ENCODE measurements around the gene KRTAP5-1.

DNA sequence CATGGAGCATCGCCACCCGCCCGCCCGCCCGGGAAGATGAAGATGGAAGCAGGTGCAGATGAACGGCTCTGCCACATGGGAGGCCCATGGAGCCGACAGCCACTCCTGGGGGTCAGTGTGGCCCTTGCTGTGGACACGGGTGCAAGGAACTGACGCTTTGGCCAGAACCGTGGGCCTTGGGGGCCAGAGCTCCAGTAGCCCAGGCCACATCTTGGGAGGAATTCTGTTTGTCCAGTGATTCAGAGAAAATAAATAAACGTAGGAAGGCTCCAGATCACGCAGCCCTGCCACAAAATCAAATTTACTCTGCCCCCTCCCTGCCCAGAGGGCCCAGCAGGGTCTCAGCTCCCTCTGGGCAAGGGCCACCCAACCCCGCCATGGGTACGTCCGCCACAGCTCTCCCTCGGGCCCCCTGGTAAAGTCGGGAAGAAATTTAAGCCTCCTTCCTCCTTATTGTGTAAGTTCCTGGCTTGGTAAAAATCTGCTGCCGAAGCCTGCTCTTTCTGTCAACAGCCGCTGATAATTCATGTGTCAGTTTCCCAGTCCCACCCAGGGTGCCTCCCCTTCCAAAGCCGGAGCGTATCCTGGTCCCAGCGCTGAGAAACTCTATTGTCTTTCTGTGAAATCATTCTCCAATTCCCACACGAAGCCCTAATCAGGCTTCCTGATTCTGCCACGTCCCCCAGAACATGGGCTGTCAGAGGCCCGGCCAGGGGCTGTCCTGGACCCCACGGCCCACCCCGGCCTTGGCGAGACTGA, 6.9 kb upstream of the MUC5AC start:
- PRO-cap = no peak
- RAMPAGE, long total RNA = no peak

DNA sequence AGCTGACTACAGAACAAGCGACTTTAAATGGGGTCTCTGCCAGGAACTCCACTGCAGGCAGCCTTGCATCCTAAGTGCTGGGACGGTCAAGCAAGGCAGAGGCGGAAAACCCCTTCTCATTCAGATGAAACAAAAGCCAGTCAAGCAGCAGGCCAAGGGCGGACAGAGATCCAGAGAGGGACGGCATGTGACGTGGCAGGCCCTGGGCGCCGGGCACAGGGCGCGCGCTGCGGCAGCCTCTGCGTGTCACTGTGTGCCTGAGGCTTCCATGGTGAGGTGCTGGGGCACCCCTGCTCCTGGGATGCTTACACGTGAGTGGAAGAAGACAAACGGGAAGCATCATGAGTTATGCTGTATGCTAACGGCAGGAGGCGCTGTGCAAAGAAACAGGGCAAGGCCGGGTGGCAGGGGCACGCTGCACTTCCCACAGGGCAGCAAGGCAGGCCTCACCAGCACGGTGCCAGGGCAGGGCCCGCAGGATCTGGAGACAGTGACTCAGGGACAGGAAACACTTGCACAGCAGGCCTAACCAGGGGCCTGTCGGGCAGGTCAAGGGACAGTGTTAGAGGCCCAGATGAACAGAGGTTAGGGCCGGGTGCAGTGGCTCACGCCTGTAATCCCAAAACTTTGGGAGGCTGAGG, 6.1 kb downstream of the TOLLIP start:
- PRO-cap = no peak
- RAMPAGE, long total RNA = no peak

DNA sequence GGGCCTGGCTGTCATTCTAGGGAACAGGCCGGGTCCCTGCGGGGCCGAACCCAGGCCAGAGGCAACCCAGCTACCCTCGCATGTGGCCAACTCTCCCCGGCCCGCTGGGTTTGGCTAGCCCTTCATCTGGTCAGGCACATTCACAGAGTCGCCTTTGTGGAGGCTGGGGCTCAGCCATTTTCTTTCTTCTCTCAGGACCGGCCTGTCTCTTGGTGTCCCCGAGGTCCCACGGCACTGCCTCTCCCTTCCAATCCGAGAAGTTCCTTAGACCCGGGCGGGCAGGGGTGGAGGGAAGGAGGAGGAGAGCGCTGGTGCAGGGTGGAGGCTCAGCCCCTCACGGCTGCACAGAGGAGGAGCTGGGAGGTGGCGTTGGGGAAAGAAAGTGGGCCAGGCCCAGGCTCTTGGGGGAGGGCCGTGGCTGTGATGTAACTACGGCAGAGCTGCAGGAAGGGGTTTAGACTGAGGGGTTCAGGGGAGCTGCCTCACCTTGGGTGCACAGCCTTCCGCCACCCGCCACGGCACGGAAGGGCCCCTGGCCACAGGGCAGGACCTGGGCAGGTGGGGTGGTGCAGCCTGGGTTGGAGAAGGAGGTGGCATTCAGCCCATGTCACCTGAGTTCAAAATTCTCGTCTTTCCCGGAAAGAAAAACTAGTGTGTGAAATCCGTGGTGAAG, 1.5 kb downstream of the BRSK2 start:
- PRO-cap = no peak
- RAMPAGE, long total RNA = no peak

- PRO-cap = no peak
- RAMPAGE, long total RNA = no peak
These were observed 21.1 kb upstream of the MOB2 start for GRCh38 chr11:1507628-1508083.

DNA sequence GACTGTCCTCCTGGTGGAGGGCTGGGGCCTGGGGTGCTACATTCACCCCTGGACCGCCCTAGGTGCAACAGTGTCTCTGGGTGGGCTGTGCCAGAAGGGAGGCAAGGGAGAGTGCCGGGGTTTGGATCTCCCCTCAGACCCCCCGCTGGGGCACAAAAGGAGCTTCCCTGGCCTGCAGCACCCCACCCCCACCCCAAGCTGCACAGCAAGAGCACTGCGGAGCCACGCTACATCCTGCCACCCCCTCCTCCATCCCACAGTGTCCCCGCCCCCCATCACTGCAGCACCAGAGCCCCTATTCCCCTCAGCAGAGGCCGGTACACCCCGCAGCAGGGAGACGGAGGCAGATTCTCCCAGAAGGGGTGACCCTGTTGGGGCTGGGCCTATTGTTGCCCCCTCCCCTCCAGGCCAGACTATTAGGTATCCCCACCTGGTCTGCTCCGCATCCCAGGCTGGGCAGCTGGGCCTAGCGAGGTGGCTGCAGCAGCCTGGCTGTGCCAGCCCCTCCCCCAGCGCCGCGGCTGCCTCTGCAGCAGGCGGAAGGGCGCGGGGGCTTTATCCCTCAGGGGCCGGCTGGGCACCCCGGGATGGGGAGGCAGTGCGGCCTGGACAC, 1.2 kb downstream of the DUSP8 start:
- PRO-cap = no peak
- RAMPAGE, long total RNA = no peak

DNA sequence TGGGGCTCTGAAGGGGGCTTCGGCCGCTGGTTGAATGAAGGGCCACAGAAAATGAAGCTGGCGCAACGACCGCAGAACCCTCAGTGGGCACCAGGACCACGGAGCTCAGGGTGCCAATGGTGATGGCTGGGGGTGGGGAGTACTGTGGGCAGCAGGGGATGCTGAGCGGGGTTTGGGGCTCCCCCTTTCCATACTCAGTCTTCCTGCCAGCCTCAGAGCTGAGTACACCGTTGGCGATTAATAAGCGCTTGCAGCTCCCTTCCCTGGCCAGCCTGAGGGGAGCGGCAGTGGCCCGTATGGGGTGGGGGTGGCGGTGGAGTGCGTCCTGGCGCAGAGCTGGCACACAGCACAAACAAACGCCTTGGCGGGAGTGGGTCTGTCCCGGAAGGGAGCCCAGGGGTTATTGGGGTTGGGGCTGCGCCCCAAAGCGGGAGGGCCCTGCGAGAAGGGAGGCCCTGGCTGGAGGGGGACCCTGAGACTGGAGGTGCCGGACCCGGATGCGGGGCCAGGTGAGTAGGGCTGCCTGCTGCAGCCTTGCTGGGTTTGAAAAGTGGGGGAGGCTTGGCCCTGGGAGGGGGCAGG, 1.4 kb upstream of the DUSP8 start:
- PRO-cap = no peak
- RAMPAGE, long total RNA = no peak

DNA sequence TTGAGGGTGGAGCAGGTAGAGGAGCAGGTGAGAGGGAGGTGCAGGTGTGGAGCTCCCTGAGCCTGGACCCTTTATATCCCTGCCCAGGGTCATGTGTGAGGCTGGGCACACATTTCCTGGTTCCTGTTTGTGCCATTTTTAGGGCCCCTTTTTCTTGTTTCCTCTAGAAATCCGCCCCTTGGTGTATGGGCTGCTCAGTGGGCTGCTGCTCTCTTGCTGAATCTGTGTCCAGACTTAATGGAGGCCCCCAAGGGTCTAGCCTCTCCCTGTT, at the start of gene KRTAP5-1:
TSS of gene KRTAP5-1 (minus strand) at position 22 of the 271 bp plus-strand sequence.
- PRO-cap = no peak
- RAMPAGE, long total RNA = no peak

- PRO-cap = no peak
- RAMPAGE, long total RNA = no peak
These were observed 4.1 kb upstream of the KRTAP5-1 start for GRCh38 chr11:1589082-1589644.

DNA sequence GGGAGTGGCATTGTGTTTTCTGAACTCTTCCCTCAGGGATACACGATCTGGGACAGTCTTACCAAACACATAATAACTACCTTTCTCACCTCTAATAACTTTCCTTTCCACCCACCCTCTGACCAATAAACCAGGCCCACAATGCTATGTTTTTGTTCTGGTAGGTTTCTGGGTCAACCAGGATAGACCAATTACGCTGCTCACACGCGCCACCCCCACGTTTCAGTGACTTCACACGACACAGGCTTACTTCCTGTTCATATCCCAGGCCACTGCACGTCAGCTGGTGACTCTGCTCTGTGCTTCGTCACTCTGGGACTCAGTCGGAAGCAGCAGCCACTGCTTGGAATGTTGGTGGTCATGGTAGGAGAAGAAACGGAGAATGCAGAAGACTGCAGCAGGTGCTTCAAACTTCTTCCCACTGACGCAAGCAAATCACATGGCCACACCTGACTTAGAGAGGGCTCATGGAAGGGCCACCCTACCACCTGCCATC, 2.4 kb downstream of the KRTAP5-4 start:
- PRO-cap = no peak
- RAMPAGE, long total RNA = no peak

DNA sequence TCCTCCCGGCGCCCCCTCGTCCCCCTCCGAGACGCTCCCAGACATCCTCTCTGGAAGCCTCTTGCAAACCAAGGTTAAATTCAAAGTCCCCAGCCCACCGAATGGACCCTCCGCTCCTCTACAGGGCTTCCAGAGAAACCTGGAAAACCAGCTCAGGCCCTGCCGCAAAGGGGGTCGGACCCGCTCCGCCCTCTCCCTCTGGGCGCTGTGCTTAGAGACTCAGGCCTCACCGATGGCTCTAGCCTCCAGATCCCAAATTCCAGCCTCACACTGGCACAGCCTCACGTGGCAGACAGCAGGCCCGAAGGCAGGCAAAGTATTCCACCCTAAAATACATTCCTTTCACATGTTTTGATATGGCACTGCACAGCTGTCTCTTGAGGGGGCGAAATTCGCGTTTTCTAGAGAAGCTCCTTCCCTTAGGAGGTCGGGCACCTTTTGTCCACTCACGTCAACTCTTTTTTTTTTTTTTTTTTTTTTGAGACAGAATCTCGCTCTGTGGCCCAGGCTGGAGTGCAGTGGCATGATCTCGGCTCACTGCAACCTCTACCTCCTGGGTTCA, 644 bp upstream of the CTSD start:
- PRO-cap = no peak
- RAMPAGE, long total RNA = no peak

DNA sequence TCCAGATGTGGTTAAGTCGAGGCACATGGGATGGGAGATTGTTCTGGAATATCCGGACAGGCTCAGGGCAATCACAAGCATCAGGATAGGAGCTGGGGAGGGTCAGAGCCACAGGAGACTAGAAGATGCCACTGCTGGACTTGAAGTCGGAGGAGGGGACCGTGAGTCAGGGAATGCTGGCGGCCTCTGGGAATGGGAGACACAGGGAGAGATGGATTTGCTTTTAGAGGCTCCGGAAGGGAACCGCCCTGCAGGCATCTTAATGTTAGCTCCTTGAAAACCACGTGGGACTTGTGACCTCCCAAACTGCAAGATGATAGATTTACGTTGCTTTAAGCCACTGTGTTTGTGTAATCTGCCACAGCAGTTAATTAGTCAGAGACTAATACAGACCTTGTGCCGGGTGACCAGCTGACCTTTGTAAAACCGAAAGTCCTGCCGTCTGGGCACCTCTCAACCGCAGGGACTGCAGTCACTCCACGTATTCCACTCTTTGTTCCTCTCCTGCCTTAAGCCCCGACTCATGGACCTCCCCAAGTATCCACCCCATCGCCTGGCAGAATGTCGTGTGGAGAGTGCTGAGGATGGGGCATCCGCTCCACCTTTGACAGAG, 19.1 kb upstream of the CTSD start:
- PRO-cap = no peak
- RAMPAGE, long total RNA = no peak

DNA sequence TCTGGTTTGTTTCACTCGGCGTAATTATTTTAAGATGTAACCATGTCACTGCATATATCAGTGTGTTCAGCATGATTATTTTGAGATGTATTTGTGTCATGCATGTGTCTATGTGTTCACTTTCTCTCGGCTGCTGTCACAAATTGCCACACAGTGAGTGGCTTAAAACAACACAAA, 22.5 kb upstream of the CTSD start:
- PRO-cap = no peak
- RAMPAGE, long total RNA = no peak

- PRO-cap = no peak
- RAMPAGE, long total RNA = no peak
These were observed 4.7 kb upstream of the SYT8 start for GRCh38 chr11:1830015-1830578.

- PRO-cap = unidirectional peak, plus-strand start at chr11:1856057
- RAMPAGE, long total RNA = no peak
These were observed 2.9 kb downstream of the LSP1 start for GRCh38 chr11:1855719-1856309.

GRCh38 chr11:1858143-1858751, 5.4 kb downstream of the LSP1 start:
- PRO-cap = no peak
- RAMPAGE, long total RNA = no peak

- PRO-cap = no peak
- RAMPAGE, long total RNA = no peak
These were observed 11.0 kb downstream of the LSP1 start for GRCh38 chr11:1863494-1864577.

- PRO-cap = no peak
- RAMPAGE, long total RNA = no peak
These were observed 11.9 kb downstream of the LSP1 start for GRCh38 chr11:1864578-1865303.

- PRO-cap = no peak
- RAMPAGE, long total RNA = no peak
These were observed 19.1 kb downstream of the PRR33 start for GRCh38 chr11:1872591-1872913.

- PRO-cap = no peak
- RAMPAGE, long total RNA = no peak
These were observed 15.3 kb downstream of the PRR33 start for GRCh38 chr11:1876077-1877171.

DNA sequence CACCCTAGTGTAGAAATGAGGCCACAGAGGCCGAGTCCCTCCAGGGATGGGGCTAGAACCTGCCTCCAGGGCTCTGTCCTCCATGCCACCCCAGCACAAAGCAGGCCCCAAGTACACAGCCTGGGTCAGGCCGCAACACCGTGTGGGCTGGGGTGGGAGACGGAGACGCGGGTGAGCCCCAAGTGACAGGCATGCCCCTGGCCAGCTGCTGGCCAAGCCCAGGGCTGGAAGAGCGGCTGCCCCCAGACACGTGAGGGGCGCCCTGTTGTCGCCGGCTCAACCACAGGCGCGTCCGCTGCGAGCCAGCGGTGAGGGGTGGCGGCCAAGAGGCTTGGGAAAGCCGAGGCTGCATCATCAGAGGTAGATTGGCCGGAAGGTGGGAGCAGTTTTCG, 911 bp downstream of the PRR33 start:
- PRO-cap = no peak
- RAMPAGE, long total RNA = no peak

All from Karpas-422 (cell line).